Tongue (tissue), 2 donors: ENCODE measurements around a stretch of chr10.

DNA sequence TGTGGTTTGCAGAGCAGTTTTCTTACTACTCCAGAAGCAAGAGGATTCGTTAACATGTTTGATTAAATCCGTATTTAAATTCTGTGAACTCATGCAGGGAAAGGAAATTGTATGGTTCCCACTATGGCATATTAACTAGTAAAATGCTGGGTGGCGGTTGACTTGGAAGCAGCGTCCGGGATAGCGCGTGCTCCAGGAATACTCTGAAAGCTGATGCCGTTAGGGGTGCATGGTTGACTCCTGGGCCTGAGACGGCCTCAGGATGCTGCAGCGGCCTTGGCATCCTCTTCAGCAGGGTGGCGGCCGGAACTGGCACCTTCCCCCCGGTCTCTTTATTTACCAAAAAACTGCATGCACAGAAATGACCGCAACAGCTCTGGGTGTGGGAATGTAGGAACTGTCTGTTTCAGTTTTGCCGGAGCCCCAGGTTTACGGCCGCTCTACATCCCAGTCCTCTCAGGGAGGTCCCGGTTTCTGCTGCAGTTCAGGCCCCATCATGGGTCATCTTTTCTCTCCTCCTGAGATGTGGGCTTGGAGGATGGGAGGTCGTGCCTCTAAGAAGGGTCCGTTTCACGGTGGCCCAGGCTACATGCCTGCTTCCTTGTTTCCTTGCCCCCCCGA lies 28.8 kb downstream of the PFKP start:
- RAMPAGE, long total RNA, result no peak

DNA sequence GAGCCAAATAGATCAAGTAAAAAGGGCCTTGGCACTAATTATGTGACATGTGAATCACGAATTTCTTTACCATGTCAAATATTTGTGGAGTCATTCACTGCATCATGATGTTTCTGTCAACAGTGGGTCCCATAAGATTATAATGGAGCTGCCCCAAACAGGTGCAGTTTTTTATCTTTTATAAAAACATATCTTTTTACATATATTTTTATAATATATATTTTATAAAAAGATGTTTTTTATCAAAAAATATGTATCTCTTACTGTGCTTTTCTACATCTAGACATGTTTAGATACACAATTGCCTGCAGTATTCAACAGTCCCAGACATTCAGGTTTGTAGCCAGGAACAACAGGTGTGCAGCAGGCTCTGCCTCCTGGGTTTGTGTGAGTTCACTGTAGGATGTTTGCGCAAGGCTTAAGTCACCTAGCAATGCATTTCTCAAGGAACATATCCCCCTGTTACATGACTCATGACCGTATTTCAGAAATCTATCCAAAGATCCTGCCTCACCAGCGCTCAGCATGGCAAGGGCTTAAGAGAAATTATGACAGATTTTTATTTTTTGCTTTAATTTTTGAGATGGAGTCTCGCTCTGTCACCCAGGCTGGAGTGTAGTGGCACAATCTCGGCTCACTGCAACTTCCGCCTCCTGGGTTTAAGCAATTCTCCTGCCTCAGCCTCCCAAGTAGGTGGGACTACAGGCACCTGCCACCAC lies 41.5 kb downstream of the PITRM1 start:
- RAMPAGE, long total RNA, result no peak

GRCh38 chr10:3143390-3143832 lies 29.2 kb downstream of the PITRM1 start:
- RAMPAGE, long total RNA, result no peak

- RAMPAGE, long total RNA, result no peak
Observed at GRCh38 chr10:3186259-3186880, 13.8 kb upstream of the PITRM1 start.

DNA sequence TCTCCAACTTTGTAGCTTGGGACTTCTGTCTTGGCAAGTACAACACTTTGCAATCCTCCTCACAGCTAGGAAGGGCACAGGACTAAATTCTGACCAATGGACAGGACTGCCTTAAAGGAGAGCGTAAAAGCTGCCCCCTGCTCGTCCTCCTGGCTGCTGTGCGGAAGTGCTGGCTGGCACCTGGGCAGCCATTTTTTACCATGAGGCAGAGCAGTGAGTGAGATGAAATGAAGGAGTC lies 90.2 kb upstream of the PITRM1 start:
- RAMPAGE, long total RNA, result no peak

- RAMPAGE, long total RNA, result no peak
Observed at GRCh38 chr10:3293674-3294574, 121.3 kb upstream of the PITRM1 start.

DNA sequence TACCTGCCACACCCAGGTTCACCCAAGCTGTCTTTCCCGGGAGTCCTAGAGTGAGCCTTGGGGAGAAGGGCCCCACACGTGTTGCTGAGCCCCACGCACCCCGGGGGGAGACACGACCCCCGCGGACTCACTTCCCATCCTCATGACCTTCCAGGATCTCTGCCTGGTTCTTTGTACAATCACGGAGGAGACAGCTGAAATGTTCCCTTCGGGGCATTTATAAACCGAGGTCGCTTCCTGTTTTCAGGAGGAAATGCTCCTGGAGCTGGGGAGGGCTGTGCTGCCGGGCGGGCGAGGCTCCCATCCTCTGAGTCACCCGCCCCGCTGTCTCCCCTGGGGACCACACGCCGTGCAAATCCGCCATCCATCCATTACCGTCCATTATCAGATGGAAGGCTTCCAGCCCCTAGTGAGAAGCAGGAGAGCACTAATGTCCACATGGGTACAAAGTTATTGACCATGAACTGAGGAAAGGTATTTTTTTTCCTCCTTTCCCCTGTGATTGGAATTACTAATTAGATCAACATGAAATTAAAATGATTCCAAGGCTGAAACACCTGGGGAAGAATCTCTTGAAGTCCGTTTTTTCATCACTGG lies 251.9 kb upstream of the PITRM1 start:
- RAMPAGE, long total RNA, result no peak

DNA sequence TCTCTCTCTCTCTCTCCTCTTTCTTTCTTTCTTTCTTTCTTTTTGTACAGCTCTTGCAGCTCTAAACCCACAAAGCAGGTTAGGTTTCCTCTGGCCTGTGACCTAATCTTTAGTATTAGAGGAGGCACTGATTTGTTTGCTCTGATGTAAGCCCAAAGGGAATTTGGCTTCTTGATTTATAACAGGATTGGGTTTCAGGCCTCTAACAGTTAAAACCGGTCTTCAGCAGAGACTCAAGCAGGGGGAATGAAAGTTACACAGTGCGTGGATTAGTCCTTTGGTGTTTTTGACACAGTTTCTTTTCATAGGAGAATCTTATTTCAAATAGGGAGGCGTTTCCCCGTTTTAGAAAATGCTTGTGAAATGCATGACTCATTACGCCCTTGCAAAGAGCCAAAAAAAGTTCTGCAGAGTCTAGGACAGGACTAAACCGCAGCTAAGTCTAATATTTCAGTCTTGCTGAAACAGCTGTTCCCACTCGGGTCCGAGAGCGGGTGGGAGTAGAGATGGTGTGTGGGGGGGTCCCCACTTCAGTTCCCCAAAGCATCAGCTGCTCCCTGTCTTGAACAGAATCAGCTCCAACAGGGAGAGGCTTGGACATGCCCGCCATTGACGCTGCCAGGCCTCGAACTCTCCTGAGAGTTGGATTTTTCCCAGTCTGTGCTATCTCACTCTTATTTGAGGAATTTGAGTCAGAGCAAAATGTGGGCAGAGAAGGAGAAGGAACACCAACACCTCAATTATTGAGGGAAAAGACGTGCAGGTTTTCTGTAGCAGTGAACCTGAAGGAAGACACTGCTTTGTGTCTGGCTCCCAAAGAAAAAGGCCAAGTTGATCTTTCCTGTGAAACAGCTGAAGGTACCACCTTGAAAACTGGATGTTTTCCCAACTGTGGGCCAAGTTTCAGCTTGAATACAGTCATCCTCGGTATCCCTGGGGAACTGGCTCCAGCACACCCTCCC lies 296.6 kb upstream of the PITRM1 start:
- RAMPAGE, long total RNA, result no peak

GRCh38 chr10:3473188-3473614 lies 300.6 kb upstream of the PITRM1 start:
- RAMPAGE, long total RNA, result no peak

DNA sequence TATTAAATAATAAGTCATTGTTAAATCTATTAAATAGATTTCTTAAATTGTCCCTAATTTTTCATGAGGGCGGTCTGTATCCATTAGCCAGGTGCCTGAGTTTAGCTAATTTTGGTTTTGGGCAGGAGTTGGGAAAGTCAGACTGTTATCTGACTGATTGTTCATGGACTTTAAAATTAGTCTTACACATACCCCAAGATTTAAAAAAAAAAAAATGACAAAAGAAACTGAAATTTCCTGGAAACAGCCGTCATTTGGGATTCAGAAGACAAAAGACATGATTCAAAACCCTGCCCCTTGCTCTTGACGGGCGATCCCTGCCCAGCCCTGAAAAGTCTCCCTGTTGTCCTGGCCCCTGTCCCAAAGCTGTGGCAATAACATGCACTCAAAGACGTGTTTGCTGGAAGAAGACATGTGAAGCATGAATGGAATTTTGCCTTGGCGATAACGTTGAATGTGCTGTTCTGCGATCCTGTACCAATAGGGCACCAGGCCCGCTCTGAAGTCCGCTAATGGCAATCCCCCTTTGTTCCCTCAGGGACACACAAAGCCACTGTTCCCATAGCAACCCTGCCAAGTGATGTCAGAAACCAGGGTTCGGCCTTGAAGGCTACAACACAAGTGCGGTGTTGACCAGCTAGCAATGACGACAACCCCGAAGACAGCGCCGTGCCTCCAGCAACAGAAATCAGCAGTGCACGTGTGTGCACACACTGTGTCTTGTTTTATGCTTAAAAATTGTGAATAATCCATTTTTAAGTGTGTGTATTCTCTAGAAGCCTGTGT lies 284.7 kb downstream of the KLF6 start:
- RAMPAGE, long total RNA, result no peak

GRCh38 chr10:3740383-3741040 lies 44.5 kb downstream of the KLF6 start:
- RAMPAGE, long total RNA, result no peak

- RAMPAGE, long total RNA, result no peak
Observed at GRCh38 chr10:3786281-3787155, 1.5 kb upstream of the KLF6 start.

DNA sequence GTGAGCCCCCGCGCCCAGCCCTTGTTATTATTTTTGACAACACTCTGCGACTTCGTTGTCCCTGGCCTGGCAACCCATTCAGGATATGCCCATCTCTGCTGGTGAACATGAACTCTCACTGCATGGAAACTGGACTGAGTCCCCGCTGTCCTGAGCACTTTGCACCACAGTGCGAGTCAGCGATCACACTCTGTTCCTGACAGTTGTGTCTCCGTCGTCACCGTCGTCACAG lies 76.6 kb upstream of the KLF6 start:
- RAMPAGE, long total RNA, result no peak

GRCh38 chr10:3866401-3866785 lies 81.4 kb upstream of the KLF6 start:
- RAMPAGE, long total RNA, result no peak

DNA sequence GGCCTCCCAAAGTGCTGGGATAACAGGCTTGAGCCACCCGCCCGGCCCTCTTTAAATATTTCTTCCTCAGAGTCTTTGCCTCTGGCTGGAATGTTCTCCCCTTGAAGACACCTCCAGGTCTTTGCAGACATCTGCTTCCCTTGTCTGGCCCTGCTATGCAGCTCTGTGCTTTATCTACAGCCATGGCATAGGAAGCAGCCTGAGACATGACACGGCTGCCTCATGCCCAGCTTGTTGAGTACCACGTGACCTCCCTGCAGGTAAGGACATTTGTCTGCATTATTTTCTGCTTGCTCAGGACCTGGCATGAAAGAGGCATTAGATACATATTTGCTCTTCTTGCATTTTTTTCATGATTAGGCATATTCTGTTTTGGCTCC lies 113.8 kb upstream of the KLF6 start:
- RAMPAGE, long total RNA, result no peak

DNA sequence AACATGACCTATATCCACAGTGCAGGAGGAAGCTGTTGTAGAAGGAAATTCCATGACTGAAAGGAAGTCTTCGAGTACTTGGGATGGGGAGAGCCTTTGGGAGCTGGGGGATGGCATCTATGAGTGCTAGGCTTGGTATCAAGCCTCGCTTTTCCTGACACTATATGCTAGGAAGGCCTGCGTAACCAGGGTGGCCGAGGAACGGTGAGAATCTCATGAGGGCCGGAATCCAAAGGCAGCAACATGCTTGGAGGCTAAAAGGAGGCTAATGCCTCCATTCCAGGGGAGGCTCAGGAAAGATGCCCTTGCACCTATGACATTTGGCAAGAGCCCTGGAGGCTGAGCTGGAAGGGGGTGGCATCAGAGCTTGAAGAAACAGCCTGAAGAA lies 144.7 kb upstream of the KLF6 start:
- RAMPAGE, long total RNA, result no peak

DNA sequence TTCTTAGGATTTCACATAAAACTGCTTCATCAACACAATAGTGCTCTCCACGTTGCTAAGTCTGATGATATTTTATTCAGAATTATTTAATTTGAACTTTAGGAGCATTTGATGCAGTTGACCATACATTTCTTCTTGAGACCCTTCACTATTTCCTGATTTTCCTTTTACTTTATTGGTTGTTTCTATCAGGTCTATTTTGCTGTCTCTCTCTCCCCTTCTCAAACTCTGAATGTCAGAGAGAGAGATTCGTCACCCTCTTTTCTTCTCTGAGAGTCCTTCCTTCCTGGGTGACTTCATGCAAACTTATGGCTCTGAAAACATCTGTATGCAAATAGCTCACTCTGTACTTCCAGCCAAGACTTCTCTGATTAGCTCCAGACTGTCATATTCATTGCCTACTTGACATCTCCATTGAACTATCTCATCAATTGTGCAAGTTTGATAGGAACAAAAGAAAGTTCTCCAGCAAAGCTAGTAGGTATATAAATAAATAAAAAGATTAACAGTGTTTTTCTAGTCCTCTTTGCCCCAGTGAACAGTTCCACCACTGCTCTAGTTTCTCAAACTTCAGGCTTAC lies 191.7 kb upstream of the KLF6 start:
- RAMPAGE, long total RNA, result no peak

GRCh38 chr10:3978678-3979185 lies 193.7 kb upstream of the KLF6 start:
- RAMPAGE, long total RNA, result no peak

DNA sequence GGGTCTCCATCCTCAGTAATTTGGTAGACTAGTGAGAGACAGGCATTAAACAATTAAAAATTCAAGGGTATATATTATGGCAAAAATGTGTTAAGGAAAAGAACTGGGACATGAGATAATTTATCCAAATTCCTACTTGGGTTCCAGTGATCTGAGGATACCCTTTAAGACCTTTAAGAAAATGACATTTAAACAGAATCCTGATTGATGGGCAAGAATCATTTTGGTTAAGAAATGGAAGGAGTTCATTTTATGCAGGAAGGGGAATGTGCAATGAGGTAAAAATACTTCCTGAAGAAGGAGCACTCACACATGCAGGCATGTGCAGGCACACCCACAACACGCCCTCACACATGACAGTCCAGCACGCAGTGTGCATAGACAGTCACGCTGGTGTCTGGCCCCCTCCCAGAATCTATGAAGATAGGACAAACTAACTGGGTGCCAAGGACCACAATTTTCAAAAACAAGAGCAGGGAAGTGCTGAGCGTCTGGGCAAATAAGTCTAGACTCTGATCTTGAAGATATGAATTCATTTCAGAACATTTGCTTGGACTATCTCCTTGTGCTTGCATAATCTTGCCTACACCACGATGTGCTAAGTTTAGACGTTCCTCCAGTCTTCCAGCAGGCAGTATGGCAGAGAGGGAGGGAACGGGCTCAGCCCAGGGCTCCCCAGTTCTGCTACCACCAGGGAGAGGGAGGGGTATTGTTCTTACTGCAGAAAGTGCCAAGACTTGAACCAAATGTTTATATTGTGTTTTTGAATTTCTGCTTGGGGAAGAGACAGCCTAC lies 276.4 kb upstream of the KLF6 start:
- RAMPAGE, long total RNA, result no peak

- RAMPAGE, long total RNA, result no peak
Observed at GRCh38 chr10:4196840-4197034, 411.7 kb upstream of the KLF6 start.